BE2C (cell line): ENCODE measurements around the genes RAD50, SOWAHA and VDAC1.

GRCh38 chr5:132489347-132489855 is 1.2 kb downstream of the IRF1 start:
- RRBS: no CpG with 5 or more reads among the region's 7 CpGs

DNA sequence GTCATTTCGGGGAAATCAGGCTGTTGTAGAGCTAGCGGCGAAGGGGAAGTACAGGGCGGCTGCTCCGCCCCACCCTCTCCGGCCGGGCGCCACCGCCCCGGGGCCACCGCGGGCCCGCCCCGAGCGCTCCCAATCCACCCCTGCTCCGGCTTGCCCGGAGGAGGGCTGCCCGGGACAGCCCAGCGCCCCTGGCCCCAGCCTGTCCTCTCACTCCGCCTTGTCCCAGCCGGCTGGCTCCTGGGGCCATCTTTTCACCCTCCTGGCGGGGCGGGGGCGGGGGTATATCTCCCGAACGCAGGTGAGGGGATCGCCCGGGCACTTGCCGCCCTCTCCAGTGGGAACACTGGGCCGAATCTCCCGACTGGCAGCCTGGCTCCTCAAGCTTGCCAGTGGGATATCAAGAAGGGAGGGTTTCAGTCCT is 321 bp upstream of the IRF1 start:
- RRBS: 2% methylated on average over 19 of the region's 31 CpGs

- RRBS: no CpG with 5 or more reads among the region's 13 CpGs
These were observed 790 bp upstream of the IRF1 start for GRCh38 chr5:132491305-132491821.

GRCh38 chr5:132556716-132557526 is at the start of gene RAD50:
Gene RAD50, plus strand, starts transcription at chr5:132556977.
- RRBS: 2% methylated on average over 23 of the region's 57 CpGs

GRCh38 chr5:132588495-132589044 is 31.8 kb downstream of the RAD50 start:
- RRBS: no CpG with 5 or more reads among the region's 5 CpGs

DNA sequence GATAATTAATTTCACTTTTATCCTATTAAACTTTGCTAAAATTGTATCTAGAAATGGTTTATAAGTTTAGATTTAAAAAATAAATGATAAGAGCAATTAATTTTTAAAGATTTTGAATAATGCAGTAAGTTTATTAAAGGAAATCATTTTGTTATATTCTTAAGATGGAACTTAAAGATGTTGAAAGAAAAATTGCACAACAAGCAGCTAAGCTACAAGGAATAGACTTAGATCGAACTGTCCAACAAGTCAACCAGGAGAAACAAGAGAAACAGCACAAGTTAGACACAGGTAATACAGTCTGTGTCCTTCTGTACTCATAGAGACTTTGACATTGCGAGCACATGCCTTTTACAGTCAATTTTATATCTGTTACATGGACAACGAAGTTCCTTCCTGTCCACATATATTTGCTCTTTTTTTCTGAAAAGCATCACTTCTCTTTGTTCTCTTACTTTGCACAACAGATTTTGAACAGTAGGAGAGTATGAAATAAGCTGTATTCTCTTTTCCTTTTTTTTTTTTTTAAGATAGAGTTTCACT is 47.0 kb downstream of the RAD50 start:
- RRBS: no CpG with 5 or more reads among the region's 3 CpGs

- RRBS: no CpG with 5 or more reads among the region's 8 CpGs
These were observed 5.5 kb downstream of the SEPTIN8 start for GRCh38 chr5:132771405-132771989.

GRCh38 chr5:132774836-132775248 is 2.2 kb downstream of the SEPTIN8 start:
- RRBS: no CpG with 5 or more reads among the region's 4 CpGs

DNA sequence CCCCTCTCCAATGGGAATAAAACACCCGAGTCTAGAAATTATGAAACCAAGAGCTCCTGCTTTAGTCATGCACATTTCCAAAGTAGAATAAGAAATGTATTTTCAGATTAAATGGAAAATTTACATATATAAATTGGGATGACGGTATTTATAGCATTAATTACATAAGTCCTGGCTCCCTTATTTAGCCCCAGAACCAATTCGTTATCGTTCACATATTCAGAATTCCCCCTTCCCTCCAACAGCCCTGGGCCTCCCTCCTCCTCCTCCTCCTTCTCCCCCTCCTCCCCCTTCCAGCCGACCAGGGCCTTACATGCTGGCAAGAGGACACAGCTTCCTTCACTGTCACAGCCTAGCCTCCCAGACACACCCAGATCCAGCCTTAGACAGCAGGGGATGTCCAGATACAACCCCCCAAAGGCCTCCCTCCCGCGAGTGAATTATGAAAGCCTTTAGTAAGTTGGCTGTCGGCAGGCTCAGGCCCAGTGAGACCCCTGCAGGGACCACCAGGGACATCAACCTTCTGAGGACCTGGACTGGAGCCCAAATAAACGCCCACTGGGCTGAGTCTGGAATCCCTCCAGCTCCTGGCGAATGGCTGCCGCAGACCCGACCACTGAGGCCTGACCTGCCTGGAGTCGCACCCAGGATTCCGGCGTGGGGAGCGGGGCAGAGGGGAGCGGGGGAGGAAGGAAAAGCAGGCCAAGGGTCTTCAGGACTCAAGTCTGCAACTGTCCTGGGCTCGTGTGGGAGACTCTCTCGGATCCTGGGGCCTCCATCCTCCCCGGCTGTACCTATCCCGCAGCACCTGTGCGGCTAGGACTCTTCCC is 924 bp downstream of the SEPTIN8 start:
- RRBS: 1% methylated on average over 3 of the region's 22 CpGs

DNA sequence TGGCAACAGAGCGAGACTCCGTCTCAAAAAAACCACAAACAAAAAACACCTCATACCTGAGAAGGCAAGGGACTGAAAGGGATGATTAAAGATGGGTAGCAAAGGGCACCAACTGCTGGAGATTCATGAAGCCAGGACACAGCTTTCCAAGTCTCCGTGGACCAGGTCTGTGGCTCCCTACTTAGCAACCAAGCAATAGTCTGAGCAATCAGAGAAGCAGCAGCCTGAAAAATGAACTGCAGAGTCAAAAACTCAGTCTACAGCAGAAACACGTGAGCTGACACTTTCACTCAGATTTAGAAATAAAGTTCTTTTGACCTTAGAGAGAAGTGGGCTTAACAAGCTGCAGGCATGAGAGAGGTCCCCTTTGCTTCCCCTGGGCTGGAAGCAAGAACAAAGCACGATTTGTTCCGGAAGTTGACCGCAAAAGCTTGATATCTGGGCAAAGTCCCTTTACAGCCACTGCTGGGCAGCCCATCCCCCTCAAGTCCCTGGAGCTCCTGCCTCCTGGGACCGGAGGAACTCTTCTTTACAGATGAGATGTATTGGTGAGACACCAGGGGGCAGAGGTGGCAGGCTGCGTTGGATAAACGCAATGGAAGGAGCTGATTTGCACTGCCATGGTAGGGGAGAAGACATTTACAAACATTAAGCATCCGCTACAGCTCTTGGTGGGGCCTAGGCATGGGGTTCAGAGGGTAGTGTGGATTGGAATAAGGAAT is 5.9 kb upstream of the SOWAHA start:
- RRBS: 59% methylated on average over 3 of the region's 11 CpGs

DNA sequence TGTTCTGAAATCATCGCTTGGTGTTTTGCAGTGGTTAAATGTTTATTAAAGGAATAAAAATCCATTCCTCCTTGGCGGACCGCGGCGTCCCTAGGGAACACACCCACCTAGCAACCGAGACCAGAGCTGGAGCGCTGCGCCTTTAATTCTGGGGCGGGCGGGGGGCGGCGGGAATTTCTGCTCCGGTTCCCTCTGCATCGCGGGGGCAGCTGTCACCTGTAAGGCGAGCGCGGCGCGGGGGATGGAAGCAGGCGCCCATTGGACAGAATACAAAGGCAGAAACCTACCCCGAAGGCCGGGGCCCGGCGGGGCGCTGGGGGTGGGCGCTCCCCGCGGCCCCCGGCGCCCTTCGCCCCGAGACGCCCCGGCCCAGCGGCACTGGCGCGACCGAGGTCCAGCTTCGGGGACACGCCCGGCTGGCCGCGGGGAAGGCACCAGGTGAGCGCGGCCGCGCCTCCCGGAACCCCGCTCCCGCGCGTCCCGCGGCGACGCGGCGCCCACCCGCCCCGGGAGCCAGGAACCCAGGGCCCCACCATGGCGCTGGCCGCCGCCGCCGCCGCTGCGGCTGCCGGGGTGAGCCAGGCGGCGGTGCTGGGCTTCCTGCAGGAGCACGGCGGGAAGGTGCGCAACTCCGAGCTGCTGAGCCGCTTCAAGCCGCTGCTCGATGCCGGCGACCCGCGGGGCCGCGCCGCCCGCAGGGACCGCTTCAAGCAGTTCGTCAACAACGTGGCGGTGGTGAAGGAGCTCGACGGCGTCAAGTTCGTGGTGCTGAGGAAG is at the start of gene SOWAHA:
Gene SOWAHA, plus strand, starts transcription at position 215 of the 777 bp plus-strand sequence.
- RRBS: 3% methylated on average over 61 of the region's 94 CpGs

GRCh38 chr5:132813865-132814911 is 1.1 kb downstream of the SOWAHA start:
- RRBS: 90% methylated on average over 43 of the region's 133 CpGs

DNA sequence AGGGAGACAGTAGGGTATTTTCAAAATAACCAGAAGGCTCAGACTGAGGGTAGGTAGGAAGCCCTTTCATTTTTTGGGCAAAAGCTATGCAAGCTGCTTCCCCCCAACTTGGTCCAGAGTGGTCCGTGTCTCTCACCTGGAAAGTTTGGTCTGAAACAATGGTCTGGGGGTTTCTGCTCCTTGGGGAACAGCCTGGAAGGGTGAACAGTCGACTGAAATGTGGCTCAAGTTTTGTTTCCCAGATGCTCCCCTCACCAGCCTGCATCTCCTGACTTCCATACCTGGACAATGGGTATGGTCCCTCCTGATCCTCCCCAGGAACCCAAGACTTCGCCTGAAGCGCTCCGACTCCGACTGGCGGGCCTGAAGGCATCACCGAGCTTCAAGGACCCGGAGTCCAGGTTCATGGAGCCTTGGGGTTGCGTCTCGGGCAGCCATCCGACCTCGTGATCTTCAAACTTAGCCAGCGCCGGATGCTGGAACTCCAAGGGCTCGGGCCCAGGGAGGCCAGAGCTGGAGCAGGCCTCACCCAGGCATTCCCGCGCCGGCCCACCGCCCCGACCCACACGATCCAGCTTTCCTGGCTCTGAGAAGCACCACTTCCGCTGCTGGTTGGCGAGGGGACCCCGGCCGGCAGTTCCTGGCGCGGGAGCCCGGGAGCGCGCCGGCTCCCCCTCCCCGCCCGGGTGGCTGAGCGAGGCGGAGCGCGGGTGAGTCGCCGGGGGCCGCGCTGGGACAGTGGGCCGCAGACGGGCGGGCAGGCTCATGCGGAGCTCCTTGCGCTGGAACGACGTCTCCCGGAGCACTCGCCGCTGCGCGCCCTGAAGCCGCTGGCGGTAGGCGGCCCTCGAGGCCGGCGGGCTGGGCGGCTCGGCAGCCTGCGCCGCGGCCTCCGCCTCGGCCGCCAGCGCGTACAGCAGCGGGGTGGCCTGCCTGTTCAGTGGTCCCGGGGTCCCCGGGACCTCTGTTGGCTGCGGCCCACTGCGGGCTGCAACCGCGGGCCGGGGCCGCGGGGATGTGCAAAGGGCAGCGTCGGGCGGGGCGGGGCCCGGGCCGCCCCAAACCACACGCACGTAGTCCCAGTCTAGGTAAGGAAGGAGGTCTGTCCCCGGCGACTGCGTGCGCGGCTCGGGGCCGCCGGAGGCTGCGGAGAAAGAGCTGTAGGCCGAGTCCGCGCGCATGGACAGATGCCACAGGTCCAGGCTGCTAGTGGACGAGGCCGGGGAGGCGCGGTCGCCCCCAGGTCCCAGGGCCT is 5.1 kb downstream of the SHROOM1 start:
- RRBS: 93% methylated on average over 75 of the region's 106 CpGs

DNA sequence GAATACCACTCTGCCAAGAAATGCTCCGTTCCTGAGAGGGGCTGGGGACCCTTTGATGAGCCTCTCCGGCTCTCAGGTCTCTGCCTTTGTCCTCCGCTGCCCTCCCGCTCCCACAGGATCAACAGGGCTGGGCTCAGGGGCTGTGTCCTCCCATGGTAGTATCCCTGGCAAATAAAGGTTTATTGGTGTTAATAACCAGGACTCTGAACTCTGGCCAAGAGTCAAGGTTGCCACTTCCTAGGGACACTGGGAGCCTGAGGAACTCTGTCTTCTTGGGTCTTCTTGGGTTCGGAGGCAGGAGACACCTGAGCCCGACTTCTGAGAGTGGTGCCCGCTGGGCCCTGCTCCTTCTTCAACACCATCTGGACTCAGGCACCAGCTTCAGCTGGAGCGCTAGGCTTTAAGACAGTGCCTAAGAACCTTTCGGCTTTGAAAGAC is 1.0 kb upstream of the SHROOM1 start:
- RRBS: no CpG with 5 or more reads among the region's 9 CpGs

GRCh38 chr5:132839642-132840568 is 9.5 kb upstream of the SHROOM1 start:
- RRBS: no CpG with 5 or more reads among the region's 9 CpGs

- RRBS: no CpG with 5 or more reads among the region's 10 CpGs
These were observed 1.0 kb downstream of the UQCRQ start for GRCh38 chr5:132867274-132868051.

DNA sequence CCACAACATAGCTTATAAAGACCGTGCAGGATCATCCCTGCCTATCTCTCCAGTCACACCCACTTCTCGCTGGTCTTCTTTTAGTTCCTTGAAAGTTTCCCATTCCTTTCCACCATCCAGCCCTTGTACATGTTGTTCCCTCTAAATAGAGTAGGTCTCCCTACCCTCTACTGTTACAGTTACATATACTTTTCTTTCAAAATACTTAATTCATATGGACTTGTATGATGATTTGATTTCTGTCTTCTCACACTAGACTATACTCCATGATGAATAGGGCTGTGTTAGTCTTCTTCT is 13.3 kb downstream of the LEAP2 start:
- RRBS: no CpG with 5 or more reads among the region's 2 CpGs

DNA sequence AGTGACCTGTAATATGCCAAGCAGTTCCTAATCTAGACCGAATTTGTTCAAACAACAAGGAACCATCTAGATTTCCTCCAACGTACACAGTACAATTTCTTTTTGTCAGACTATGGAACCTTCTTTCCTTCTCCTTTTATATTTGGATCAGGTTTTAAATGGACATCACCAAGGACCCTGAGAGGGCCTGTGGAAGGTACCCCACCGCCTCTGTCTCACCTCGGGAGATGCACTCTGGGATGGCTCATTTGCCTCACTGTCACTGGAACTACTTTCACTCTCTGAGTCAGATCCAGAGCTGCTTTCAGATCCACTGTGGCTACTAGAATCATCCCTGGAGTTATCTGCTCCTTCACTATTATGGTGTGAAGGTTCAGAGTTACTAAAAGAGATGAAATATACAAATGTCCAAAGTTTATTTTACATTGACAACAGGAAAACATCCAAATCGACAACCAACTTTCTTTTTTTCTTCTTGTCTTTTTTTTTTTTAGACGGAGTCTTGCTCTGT is 24.6 kb downstream of the LEAP2 start:
- RRBS: no CpG with 5 or more reads among the region's 6 CpGs

- RRBS: no CpG with 5 or more reads among the region's 2 CpGs
These were observed 44.1 kb downstream of the HSPA4 start for GRCh38 chr5:133095822-133096443.

GRCh38 chr5:134004326-134005186 is at the start of gene VDAC1:
Gene VDAC1, minus strand, starts transcription at chr5:134004975.
- RRBS: 1% methylated on average over 37 of the region's 110 CpGs